H1 (cell line): Measurements from ENCODE around the genes SPRYD7 and DLEU7.

- RRBS, result no CpG with 5 or more reads among the region's 8 CpGs
CAGE:
- cytosol, long polyA plus RNA, result no peak
- long polyA plus RNA, result no peak
- nucleus, long polyA plus RNA, result no peak
These were observed 1.2 kb downstream of the KPNA3 start for GRCh38 chr13:49791263-49791646.

GRCh38 chr13:49793322-49793572 is 765 bp upstream of the KPNA3 start:
- RRBS, result no CpG with 5 or more reads among the region's 11 CpGs
CAGE:
- cytosol, long polyA plus RNA, result no peak
- long polyA plus RNA, result no peak
- nucleus, long polyA plus RNA, result no peak

DNA sequence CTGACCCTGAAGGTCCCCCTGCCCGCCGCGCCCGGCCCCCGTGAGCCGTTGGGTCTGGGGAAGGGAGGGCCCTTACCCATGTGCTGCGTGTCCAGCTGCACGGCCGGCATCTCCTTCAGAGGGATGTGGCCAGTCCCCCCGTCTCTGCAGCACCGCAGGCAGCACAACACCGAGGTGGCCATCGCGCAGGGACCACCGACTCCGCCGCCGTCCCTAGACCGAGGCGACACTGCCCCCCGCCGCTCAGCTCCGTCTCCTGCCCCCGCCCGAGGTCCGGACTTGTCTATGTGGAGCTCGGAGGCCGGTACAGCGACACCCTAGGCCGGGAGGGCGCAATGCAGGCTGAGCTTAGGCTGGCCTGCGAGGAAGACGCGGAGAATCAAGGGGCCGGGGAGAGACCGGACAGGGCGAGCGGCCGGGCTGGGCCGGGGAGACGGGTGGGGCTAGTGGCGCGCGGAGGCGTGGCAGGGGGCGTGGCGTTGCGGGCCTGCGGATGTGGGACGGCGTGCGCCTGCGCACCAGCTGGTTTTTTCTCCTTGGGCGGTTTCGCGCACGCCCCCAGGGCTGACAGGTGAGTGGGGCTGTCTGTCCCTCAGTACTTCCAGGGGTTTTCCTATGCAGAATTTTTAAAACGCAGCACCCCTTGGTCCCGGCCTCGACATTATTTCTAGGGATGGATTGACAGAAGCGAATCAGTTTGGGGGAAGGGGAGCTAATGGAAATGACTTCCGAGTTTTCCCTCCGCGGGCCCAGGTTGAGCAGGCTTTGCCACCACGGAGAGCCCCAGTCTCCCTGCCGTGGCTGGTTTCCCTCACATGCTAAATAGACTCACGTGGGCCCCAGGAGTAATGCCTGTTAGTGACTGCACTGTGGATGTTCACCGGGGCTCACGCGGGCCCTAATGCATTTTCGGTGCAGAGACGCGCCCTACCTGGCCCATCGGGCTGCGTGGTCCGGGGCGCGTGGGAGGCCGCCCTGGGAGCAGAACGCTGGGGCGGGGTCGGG is at the start of gene SPRYD7:
SPRYD7 (minus strand) TSS at position 287 of the 1,005 bp plus-strand sequence.
- RRBS, result 3% methylated on average over 24 of the region's 82 CpGs
CAGE:
- cytosol, long polyA plus RNA, result no peak
- long polyA plus RNA, result no peak
- nucleus, long polyA plus RNA, result no peak

DNA sequence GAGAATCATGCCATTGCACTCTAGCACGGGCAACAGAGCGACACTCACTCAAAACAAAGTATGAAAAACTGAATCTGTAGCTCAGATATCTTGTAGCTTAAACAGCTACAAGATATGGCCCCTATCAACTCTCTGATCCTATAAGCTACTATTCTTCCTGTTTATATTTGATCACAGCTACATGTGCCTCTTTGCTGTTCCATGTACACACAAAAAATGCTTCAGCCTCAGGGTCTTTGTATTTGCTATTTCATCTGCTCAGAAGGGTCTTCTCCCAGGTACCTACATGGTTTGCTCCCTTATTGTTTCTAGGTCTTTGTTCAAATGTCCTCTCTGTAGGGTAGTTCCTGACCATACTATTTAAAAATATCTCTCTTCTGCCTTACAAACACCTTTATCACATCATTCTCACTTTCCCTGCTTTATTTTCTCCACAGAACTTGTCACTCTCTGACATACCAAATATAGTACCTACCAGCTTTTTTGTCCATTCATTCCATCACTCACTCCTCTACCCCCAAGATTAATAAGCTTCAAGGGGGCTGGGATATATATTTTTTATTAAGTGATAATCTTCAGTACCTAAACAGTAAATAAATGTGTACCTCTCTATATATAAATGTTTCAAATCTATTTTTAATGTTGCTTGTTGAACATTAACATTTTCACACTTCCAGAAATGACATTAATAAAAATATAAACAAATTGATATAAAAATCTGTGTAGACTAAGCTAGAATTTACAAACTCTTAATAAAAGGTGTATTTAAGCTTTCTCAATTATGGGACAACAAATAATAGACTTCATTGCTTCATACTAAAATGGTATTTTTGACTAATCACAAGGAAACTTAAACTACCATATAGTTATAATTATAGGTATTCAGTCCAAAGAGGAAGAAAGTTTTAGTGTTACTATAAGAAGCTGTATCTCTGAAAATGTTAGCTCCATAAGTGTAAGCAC is 27.9 kb downstream of the KCNRG start:
- RRBS, result no CpG with 5 or more reads among the region's 2 CpGs
CAGE:
- cytosol, long polyA plus RNA, result no peak
- long polyA plus RNA, result no peak
- nucleus, long polyA plus RNA, result no peak

GRCh38 chr13:50053282-50053549 is 38.0 kb downstream of the KCNRG start:
- RRBS, result no CpG with 5 or more reads among the region's 1 CpG
CAGE:
- cytosol, long polyA plus RNA, result no peak
- long polyA plus RNA, result no peak
- nucleus, long polyA plus RNA, result no peak

- RRBS, result no CpG with 5 or more reads among the region's 3 CpGs
CAGE:
- cytosol, long polyA plus RNA, result no peak
- long polyA plus RNA, result no peak
- nucleus, long polyA plus RNA, result no peak
These were observed 396.2 kb downstream of the KCNRG start for GRCh38 chr13:50411407-50411942.

GRCh38 chr13:50521908-50522112 is 321.7 kb downstream of the DLEU7 start:
- RRBS, result no CpG with 5 or more reads among the region's 3 CpGs
CAGE:
- cytosol, long polyA plus RNA, result no peak
- long polyA plus RNA, result no peak
- nucleus, long polyA plus RNA, result no peak

DNA sequence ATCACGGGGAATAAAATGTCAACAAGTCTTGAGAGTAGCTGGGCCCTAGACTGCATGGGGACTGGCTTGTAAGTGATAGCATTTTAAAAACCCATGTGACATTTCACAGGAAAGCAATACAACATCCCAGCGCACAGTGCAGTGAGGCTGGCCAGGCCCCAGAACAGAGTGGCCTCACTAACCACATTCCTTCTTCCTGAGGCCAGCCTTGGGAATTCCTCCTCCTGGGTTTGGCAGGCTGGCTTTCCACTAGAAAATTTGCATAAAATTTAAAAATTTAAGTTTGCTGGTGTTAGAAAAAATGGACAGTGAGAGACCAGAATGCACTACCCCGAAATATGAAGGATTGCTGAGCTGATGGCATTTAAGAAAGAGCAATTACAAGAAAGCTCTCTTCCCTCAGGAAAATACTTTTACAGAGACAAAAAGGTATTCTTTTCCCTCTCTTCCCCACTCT is 149.6 kb downstream of the DLEU7 start:
- RRBS, result no CpG with 5 or more reads among the region's 3 CpGs
CAGE:
- cytosol, long polyA plus RNA, result no peak
- long polyA plus RNA, result no peak
- nucleus, long polyA plus RNA, result no peak

GRCh38 chr13:50843146-50844054 is at the start of gene DLEU7:
Gene DLEU7, minus strand, starts transcription at chr13:50843692.
- RRBS, result 1% methylated on average over 11 of the region's 83 CpGs
CAGE:
- cytosol, long polyA plus RNA, result start-site peak on the minus strand at chr13:50843674-50843771, 67 reads; start-site peak on the minus strand at chr13:50843841-50843937, 19 reads
- long polyA plus RNA, result start-site peak on the minus strand at chr13:50843674-50843692, 35 and 21 reads in 2 replicates; start-site peak on the minus strand at chr13:50843841-50843951, 19 and 14 reads in 2 replicates
- nucleus, long polyA plus RNA, result no peak

GRCh38 chr13:50892080-50892575 is 17.5 kb upstream of the RNASEH2B start:
- RRBS, result no CpG with 5 or more reads among the region's 3 CpGs
CAGE:
- cytosol, long polyA plus RNA, result no peak
- long polyA plus RNA, result no peak
- nucleus, long polyA plus RNA, result no peak

DNA sequence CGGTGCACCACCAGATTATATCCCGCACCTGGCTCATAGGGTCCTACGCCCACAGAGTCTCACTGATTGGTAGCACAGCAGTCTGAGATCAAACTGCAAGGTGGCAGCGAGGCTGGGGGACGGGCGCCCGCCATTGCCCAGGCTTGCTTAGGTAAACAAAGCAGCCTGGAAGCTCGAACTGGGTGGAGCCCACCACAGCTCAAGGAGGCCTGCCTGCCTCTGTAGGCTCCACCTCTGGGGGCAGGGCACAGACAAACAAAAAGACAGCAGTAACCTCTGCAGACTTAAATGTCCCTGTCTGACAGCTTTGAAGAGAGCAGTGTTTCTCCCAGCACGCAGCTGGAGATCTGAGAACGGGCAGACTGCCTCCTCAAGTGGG is 72.8 kb downstream of the RNASEH2B start:
- RRBS, result no CpG with 5 or more reads among the region's 10 CpGs
CAGE:
- cytosol, long polyA plus RNA, result no peak
- long polyA plus RNA, result no peak
- nucleus, long polyA plus RNA, result no peak

DNA sequence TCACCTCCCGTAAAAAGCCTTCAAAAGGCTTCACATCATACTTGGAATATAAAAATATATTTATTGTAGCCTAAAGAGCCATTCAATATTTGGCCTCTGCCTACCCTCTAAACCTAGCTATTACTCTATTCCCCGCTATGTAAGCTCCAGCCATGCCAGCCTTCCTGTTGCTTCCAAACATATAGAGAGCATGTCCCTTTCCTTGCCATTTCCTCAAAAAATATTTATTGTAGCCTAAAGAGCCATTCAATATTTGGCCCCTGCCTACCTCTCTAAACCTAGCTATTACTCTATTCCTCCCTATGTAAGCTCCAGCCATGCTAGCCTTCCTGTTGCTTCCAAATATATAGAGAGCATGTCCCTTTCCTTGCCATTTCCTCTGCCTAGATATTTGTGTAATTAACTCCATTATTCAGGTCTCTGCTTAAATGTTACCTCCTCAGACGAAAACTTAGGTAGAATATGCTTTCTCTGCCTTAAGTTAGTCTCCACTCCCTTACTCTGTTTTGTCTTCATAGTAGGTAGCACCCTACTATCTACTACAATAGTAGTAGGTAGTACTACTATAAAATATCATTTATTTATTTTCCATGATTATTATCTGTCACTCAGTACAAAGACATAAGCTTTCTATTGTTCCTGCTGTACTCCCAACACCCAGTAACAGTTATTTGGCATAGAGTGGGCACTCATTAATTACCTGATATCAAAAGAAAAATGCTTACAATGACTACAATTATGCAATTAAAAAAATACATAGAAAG is 52.9 kb downstream of the SERPINE3 start:
- RRBS, result no CpG with 5 or more reads among the region's 3 CpGs
CAGE:
- cytosol, long polyA plus RNA, result no peak
- long polyA plus RNA, result no peak
- nucleus, long polyA plus RNA, result no peak

DNA sequence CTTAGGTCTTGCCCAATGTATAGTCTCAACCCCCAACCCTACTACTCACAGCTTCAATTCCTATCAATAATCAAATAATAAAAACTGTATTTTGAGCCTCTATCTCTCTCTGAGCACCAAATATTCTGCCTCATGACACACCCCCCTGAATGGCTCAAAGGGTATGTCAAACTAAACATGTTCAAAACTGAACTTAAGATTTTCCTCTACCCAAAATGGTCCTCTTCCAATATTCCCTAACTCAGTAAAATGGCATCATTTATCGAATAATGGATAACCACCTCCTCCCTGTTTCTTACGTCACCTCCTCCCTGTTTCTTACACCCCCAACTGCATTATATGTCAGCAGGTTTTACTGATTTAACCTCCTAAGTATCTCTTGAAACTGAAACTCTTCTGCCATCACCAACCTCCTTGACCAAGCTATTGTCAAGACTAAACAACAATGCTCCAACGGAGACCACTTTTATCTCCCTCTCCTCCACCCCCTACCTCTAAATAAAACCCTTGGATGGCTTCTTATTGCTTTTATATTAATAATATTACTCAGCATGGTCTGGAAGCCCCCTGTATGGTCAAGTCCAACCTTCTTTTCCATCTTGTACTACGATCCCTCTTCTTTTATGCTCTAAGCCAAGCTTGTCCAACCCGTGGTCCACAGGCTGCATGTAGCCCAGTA is 46.5 kb downstream of the INTS6 start:
- RRBS, result no CpG with 5 or more reads among the region's 5 CpGs
CAGE:
- cytosol, long polyA plus RNA, result no peak
- long polyA plus RNA, result no peak
- nucleus, long polyA plus RNA, result no peak

DNA sequence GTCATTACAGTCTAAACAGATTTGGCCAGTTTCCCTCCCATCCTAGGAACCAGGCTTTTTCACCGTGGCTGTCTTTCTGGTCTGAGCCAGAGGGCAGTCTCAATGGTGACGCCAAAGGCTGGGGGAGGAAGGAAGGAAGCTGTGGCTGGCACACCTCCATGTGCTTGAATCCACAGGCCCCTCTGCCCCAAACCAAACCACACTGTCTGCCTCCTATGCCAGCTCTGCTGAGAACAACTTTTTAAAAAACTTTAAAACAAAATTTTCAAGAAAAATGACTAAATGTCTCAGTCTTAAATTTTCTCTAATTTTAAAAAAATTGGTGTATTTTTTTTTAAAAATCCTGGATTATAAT is 61.0 kb upstream of the WDFY2 start:
- RRBS, result no CpG with 5 or more reads among the region's 2 CpGs
CAGE:
- cytosol, long polyA plus RNA, result no peak
- long polyA plus RNA, result no peak
- nucleus, long polyA plus RNA, result no peak

GRCh38 chr13:51524220-51524753 is 60.0 kb upstream of the WDFY2 start:
- RRBS, result no CpG with 5 or more reads among the region's 4 CpGs
CAGE:
- cytosol, long polyA plus RNA, result no peak
- long polyA plus RNA, result no peak
- nucleus, long polyA plus RNA, result no peak

DNA sequence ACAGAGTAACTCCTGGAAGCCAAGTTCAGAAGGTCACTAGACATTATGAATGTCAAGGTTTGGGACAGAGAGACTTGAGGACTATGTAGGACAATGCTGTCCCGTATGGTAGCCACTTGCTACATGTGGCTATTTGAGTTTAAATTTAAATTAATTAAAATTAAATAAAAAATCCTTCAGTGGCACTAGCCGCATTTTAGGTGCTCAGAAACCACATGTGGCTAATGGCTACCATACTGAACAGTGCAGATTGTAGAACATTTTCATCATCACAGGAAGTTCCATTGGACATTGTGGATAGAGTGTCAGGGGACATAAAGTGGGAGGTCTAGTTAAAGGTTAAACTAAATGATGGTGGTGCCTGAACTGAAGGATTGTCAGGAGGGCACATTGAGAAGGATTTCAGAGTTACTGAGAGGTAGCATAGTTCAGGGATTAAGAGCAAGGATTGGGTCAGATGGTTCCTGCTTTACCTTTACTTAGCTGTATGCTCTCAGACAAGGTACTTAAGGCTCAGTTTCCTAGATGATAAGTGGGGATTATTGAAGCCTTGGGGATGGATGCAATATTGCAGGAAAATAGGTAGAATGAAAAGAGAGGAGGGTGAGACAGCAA is 20.3 kb downstream of the WDFY2 start:
- RRBS, result no CpG with 5 or more reads among the region's 2 CpGs
CAGE:
- cytosol, long polyA plus RNA, result no peak
- long polyA plus RNA, result no peak
- nucleus, long polyA plus RNA, result no peak

- RRBS, result no CpG with 5 or more reads among the region's 6 CpGs
CAGE:
- cytosol, long polyA plus RNA, result no peak
- long polyA plus RNA, result no peak
- nucleus, long polyA plus RNA, result no peak
These were observed 3.5 kb downstream of the DHRS12 start for GRCh38 chr13:51800352-51800956.

GRCh38 chr13:51802209-51802724 is 1.7 kb downstream of the DHRS12 start:
- RRBS, result no CpG with 5 or more reads among the region's 5 CpGs
CAGE:
- cytosol, long polyA plus RNA, result no peak
- long polyA plus RNA, result no peak
- nucleus, long polyA plus RNA, result no peak

DNA sequence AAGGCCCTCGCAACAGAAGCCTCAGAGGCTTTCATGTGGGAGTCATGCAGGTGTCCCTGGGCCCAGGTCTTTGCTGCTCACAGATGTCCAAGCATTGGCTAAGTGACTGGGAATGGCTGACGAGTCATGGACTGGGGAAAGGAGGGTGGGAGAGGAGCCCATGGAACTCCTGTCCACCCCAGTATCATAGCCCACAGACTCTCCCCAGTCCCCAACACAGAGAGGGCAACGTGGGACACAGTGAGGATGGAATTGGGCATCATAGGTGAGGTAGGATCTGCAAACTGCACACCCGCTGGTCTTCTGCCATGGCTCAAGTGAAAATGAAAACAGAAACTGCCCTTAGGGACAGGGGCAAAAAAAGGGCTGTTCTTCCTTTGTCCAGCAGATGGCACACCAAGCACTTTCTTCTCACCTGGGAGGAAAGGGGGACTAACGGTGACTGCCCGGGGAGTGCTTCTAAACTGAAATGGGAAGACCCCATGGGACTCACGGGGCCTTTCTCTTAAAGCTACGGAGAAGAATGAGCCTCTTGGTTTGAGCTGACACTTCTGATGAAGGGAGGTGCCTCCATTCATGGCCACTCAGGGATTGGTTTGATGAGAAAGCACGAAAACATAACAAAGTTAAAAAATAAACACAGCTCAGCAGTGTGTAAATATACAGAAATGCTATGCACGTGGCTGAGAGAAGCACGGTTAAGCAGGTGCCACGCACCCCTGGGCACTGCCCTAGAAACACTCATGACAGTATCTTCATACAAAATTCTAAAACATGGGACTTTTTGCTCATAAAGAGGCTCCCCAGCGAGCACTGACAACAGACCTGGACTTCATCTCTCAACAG is 11.2 kb upstream of the DHRS12 start:
- RRBS, result no CpG with 5 or more reads among the region's 13 CpGs
CAGE:
- cytosol, long polyA plus RNA, result no peak
- long polyA plus RNA, result no peak
- nucleus, long polyA plus RNA, result no peak

DNA sequence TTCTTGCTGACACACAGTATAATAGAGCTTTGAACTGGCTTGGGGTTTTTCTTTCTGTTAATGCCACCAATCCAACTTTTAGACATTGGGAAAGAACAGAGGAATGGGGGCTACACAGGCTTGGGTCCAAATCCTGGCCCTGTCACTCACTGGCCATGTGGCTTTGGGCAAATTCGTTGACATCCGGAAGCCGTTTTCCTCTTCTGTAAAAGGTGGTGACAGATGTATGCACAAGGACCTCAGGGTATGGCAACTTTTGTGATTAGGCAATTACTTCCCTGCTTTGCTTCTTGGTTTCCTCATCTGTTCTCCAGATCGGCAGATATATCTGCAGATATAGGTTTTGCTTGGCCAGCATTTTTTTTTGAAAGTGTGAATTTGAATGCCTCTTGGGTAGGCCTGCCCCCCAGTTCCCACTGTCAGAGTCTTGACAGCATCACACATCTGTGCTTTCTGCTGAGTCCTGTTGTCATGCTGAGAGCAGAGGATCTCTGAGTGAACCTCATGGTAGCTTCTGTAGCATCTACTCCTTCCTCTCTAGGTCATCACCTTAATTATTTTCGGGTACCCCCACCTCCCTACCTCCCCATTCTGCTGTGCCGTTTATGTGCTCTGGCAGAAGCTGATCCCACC is 17.7 kb downstream of the TMEM272 start:
- RRBS, result no CpG with 5 or more reads among the region's 6 CpGs
CAGE:
- cytosol, long polyA plus RNA, result no peak
- long polyA plus RNA, result no peak
- nucleus, long polyA plus RNA, result no peak